Omental fat pad (tissue), 4 donors: ENCODE results near the genes TK2 and CKLF.

- PRO-cap, result no peak
- RAMPAGE, long total RNA, 4 experiments, result no peak in any of the 4 experiments
These were observed 2.8 kb downstream of the CFAP20 start for GRCh38 chr16:58126458-58126741.

DNA sequence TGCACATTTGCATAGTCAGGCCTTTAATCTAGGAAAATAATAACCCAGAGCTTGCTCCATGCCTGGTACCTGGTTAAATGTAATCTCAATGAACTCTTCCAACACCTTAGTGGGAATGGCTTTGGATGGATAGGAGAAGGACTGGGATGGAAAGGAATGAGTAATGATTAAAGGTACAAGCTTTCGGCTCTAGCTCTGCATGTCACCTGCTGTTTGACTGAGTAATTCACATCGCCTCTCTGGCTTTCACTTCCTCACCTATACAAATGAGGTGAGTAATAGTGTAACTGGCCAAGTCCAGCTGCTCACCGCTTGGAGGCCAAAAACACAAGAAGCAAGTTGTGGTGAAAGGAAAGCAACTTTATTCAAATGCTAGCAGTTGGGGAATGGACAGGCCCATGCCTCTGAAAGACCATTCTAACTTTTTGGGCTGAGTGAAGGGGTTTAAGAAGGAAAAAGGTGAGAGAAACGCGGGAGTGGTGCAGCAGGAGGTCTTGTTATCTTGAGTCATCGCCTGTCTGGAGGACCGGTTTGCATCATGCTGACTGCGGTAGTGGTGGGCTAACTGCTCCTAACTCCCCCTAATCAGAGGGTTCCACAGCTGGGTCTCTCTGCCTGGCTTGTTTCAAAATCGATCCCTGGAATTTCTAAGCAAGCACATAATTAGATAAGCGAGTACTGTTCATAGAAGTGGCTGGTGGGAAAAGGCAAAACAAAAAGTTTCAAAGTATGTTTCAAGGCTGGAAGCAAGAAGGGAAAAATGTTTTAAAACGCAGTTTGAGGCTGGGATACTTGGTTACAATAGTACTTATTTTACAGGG is 6.1 kb upstream of the CCDC113 start:
- PRO-cap, result no peak
- RAMPAGE, long total RNA, 4 experiments, result no peak in any of the 4 experiments

DNA sequence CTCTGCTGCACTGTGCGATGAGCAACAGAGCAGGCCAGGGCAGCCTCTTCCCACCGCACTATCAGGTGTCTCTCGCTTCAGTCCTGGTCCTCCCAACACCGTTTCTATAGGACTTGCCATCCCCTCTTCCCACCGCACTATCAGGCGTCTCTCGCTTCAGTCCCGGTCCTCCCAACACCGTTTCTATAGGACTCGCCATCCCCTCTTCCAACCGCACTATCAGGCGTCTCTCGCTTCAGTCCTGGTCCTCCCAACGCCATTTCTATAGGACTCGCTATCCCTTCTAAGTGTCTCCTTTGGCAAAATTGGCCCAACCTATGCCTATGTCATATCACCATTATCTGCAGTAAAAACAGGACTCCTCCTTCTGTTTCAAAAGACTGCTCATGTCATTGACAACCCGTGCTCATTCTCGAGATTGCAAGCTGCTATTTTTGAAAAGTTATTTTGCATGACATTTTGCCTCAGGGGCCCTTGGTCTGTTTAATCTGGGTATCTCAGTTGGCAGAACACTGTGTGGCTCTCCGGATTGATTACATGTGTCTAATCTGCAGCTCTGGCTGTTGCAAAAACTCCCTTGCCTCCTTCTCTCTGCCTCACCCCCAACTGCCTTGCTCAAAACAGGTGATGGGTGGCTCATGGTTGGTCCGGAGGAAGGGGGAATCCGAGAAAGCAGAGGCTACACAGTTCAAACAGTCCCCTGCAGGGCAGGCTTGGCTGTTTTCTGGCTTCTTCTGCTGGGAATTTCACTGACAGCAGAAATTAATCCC is 25.2 kb downstream of the GINS3 start:
- PRO-cap, result no peak
- RAMPAGE, long total RNA, 4 experiments, result no peak in any of the 4 experiments

DNA sequence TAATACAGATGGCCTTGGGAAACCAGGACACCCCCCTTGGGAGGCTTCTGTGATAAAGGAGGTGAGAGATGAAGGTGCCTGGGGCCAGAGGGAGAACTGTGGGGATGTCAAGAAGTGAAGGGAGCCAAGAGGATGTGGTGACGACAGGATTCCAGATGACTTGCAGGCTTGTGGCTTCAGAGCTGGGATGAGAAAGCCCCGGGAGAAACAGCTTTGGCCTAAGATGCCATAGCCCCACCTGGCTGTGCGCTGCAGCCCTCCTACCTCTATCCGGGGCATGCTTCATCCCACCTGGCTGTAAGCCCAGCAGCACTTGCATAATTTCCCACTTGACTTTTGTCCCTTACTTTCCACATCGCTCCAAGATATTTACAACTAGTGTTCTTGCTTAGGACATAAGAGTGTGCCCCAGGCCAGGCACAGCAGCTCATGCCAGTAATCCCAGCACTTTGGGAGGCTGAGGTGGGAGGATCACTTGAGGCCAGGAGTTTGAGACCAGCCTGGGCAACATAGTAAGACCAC is 29.3 kb downstream of the GINS3 start:
- PRO-cap, result no peak
- RAMPAGE, long total RNA, 4 experiments, result no peak in any of the 4 experiments

- PRO-cap, result no peak
- RAMPAGE, long total RNA, 4 experiments, result no peak in any of the 4 experiments
These were observed 24.6 kb upstream of the NDRG4 start for GRCh38 chr16:58475300-58475804.

- PRO-cap, result no peak
- RAMPAGE, long total RNA, 4 experiments, result start-site peak on the plus strand in 1 of 4 experiments, at chr16:58518104-58518362 at its widest, 5 reads per replicate
These were observed 2.7 kb downstream of the SETD6 start for GRCh38 chr16:58517770-58518749.

GRCh38 chr16:58707138-58707846 is 22.7 kb upstream of the SLC38A7 start:
- PRO-cap, result no peak
- RAMPAGE, long total RNA, 4 experiments, result no peak in any of the 4 experiments

DNA sequence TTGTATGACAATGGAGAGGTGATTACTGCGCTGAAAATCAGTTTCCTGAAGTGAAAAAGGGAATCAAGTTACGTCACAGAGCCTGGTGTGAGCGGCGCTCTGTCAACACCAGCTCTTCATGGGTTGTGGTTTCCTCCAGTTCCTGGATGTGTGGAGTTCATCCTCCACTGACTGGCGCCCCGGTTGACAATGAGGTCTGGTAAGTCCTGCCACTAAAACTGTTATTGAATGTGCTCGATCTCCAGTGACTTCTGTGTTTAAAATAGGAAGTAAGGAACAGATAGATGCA is 21.8 kb upstream of the GOT2 start:
- PRO-cap, result no peak
- RAMPAGE, long total RNA, 4 experiments, result no peak in any of the 4 experiments

DNA sequence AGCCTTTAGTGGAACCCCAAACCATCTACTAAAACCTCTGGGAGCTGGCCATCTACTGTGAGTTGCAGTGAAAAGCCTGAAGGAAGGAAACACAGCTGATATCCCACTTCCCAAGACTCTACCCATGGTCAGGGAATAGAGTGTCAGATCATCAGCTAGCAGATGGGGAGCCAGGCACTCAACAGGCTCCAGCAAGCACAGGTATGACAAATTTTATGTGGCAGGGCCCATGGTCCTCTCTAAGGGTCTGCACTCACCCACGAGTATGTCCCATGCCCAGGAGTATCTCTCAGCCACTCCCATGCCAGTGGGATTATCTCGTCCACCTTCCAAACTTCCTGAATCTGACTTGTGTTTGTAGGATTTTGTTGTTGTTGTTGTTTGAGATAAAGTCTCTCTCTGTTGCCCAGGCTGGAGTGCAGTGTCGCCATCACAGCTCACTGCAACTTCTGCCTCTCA is 1462.9 kb downstream of the CDH8 start:
- PRO-cap, result no peak
- RAMPAGE, long total RNA, 4 experiments, result no peak in any of the 4 experiments

GRCh38 chr16:61117794-61118148 is 918.5 kb downstream of the CDH8 start:
- PRO-cap, result no peak
- RAMPAGE, long total RNA, 4 experiments, result no peak in any of the 4 experiments

DNA sequence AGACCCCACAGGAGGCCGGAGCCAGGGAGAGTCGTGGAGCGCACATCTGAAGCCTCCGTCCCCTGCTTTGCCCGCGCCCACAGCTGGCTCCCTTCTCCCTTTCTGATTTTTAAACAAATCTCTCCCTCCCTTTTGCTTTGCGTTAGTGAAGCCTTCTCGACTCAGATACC is 382 bp downstream of the CDH11 start:
- PRO-cap, result no peak
- RAMPAGE, long total RNA, 4 experiments, result no peak in any of the 4 experiments

DNA sequence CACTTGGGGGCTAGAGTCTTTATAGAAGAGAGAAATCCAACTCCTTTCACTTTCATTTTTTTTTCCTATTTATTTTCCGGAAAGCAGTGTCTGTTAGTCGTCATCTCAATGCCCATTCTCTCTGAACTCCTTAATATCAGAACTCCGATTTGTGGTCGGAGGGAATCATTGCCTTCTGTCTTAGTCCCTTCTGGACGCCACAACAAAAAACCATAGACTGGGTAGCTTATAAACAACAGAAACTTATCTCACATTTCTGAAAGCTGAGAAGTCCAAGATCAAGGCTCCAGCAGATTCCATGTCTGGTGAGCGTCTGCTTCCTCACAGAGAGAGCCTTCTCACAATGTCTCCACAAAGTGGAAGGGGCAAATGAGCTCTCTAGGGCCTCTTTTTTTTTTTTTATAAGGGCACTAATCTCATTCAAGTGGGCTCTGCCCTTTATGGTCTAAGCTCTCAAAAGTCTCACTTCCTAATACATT is 296.6 kb upstream of the CDH11 start:
- PRO-cap, result no peak
- RAMPAGE, long total RNA, 4 experiments, result no peak in any of the 4 experiments

GRCh38 chr16:65658309-65658676 is 536.4 kb upstream of the CDH11 start:
- PRO-cap, result no peak
- RAMPAGE, long total RNA, 4 experiments, result no peak in any of the 4 experiments

GRCh38 chr16:66363969-66365222 is 2.1 kb upstream of the CDH5 start:
- PRO-cap, result no peak
- RAMPAGE, long total RNA, 4 experiments, result no peak in any of the 4 experiments

DNA sequence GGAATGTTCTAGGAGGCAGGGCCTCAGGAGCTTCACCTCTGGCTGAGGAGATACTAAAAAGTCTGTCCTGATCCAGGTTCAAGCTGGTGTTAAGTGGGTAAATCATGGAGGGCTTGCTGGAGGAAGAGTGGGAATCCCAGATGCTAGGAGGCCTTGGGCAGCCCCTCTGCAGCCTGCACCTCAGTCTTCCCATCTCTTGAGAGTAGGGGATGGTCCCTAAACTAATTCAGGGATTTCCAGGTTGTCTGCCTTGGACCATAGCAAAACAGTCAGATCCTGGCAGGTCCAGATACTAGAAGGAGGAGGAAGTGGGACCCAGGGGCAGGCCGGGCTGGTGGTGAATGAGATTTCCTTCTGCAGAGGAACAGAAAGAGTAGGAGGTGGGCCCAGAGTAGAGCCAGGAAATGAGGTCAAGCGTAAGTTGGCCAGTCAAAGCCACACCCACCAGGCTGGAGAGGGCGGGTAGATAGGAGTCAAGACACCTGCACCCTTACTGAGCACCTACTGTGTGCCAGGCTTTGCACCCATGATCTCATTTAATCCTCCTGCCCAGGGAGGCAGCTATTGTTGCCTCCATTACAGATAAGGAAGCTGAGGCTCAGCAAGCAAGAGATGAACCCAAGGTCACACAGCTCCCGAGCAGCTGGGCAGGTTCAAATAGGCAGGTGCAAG is 2.5 kb downstream of the CDH5 start:
- PRO-cap, result no peak
- RAMPAGE, long total RNA, 4 experiments, result no peak in any of the 4 experiments

- PRO-cap, result bidirectional peak, plus-strand start at chr16:66549933, minus-strand start at chr16:66549817
- RAMPAGE, long total RNA, 4 experiments, result start-site peak on the minus strand in 3 of 4 experiments, at chr16:66549780-66550312 at its widest, 5 to 38 reads per replicate
These were observed at the start of gene TK2 for GRCh38 chr16:66549548-66550562. TK2 (minus strand) TSS chr16:66550122.

DNA sequence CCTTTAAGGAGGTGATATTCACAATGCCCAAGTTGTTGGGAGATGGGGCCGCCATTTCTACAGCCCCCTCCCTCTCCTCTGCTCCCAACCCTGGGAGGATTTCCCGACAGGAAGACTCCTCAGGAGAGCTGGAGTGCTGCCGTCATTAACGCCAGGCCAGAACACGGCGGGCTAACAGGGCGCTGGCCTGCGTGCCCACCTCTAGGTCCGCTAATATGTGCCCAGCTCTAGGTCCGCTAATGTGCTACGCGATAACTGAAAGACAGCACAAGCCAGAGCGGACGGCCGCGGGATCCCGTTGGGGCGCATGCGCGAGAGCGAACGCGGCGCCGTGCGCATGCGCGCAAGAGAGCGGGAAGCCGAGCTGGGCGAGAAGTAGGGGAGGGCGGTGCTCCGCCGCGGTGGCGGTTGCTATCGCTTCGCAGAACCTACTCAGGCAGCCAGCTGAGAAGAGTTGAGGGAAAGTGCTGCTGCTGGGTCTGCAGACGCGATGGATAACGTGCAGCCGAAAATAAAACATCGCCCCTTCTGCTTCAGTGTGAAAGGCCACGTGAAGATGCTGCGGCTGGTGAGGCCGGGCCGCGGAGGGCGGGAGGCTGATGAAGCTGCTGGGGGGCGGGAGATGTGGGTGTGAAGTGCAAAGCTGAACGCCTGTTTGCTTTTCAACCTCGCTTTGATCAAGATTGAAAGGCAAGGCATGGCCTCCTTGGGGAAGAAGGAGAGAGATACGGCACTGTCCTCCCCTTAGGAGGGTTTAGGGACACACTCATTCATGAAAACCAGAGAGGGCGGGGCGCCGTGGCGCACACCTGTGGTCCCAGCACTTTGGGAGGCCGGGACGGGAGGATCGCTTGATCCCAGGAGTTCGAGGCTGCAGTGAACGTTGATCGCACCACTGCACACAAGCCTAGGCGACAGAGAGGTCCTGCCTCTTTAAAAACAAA is at the start of gene CKLF:
CKLF (plus strand) TSS at position 351 of the 944 bp plus-strand sequence.
- PRO-cap, result no peak
- RAMPAGE, long total RNA, 4 experiments, result start-site peak on the plus strand in 4 of 4 experiments, centred at positions 386 to 402 of the sequence, 300 to 1,432 reads per replicate; start-site peak on the minus strand in 1 of 4 experiments, centred at position 266 of the sequence, 19 reads per replicate

DNA sequence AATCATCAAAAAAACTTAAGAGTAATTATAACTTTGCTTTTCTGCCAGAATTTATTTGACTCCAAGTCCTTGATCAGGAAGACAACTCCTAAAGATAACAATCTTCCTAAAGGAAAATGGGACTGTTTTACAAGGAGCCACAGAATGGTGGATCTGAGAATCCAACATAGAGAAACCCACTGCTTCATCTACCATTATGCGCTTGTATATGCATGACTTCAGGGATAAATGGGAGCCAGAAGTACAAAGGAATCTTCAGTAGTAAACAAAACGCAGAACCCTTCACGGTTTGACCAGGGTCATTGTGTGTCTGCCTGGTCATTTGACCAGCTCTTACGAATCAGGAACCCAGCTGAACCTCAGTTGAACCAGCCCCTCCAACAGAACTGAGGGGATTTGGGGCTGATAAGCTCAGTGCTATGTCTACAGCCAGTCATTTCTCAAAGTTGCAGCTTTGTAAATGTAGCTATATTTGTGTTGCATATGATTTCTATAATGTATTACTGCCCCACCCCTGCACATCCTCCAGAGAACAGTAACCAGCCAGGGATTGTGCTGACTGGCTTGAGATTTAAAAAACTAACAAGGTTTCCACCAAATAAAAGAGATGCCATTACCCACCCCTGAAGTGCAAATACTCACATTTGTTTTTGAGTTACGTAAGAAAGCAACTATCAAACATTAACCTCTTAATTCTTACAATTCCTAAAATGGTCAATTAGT is 6.4 kb downstream of the CMTM4 start:
- PRO-cap, result no peak
- RAMPAGE, long total RNA, 4 experiments, result no peak in any of the 4 experiments

- PRO-cap, result no peak
- RAMPAGE, long total RNA, 4 experiments, result no peak in any of the 4 experiments
These were observed 10.8 kb downstream of the DYNC1LI2 start for GRCh38 chr16:66740507-66741114.

GRCh38 chr16:66919886-66920395 is 1.3 kb upstream of the CDH16 start:
- PRO-cap, result no peak
- RAMPAGE, long total RNA, 4 experiments, result no peak in any of the 4 experiments